Colic lymph node (tissue), 1 donor: ENCODE measurements around a stretch of chr15.

- PRO-cap, result no peak
Measured at GRCh38 chr15:68315412-68316325, 38.1 kb downstream of the FEM1B start.

DNA sequence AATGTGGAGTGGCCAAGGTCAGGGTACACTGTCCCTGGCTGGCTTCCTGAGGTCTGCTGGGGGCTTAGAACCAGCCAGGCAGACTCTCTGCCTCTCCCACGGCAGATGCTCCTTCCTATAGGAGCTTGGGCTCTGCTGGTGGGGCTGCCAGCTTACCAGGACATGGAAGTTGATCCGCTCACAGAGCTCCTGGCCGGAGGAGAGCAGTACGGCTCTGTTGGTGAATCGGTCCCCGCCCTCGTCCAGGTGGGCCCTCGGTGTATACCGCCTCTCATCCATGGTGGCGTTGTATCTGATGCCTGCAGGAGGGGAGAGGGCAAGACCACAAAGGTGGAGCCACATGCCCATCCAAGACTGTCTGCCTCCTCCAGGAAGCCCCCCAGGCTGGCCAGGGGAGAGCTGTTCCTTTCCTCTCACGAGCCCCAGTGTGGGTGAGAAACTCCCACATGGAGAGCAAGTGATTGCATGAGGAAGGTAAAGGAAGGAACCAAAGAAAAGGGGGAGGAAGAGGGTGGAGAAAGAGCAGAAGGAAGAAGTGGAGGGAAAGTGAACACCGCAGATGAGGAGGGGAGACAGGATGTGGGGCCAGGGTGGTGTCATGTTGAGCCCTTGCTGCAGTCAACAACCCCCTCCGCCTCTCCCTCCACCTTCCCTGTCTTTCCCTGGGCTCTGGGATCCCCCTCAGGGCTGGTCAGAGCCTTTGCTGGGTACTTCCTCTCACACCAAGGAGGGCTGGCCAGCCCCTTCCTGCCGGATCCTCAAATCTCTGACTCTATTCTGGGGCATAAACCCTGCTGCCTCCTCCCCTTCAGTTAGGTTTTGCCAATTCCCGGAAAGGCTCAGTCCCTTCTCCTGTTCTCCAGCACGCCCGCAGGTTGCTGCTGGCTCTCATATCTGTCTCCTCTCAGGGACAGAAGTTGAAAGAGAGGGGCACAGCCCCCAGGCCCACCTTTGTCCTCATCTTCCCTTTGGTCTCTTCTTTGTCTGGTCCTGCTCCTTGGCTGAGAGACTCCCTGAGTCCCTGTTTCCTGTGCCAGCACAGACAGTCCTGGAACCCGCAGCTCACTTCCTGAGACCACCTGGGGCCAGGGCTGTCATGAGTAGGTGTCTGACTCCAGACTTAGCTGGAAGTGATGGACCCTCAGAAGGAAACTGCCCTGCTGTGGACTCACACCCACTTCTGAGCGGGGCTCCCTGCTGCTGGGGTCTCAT is 49.4 kb downstream of the FEM1B start:
- PRO-cap, result no peak

DNA sequence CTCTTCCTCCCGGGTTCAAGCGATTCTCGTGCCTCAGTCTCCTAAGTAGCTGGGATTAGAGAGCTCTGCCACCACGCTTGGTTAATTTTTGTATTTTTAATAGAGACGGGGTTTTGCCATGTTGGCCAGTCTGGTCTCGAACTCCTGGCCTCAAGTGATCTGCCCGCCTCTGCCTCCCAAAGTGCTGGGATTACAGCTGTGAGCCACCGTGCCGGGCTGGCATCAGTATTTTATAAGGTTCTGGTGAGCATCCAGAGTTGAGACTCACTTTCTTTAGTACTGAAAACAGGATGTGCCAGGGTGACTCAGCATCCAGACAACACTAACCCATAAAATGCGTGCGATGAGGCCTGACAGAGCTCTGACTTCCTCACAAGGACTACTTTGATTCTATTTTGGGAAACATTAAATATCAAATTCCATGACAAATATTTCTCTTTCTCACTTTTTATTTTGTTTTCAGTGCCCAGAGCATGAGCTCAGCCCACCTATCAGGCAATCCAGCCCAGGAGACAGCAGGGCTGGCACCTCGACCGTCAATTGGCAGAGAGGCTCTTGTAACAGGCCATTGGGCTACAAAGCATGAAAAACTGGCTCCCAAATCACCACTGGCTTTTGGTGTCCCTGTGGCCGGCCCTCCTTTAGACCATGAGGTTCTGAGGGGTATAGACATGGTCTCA is 74.9 kb downstream of the FEM1B start:
- PRO-cap, result no peak

- PRO-cap, result no peak
Measured at GRCh38 chr15:68407470-68407910, 24.5 kb downstream of the ITGA11 start.

DNA sequence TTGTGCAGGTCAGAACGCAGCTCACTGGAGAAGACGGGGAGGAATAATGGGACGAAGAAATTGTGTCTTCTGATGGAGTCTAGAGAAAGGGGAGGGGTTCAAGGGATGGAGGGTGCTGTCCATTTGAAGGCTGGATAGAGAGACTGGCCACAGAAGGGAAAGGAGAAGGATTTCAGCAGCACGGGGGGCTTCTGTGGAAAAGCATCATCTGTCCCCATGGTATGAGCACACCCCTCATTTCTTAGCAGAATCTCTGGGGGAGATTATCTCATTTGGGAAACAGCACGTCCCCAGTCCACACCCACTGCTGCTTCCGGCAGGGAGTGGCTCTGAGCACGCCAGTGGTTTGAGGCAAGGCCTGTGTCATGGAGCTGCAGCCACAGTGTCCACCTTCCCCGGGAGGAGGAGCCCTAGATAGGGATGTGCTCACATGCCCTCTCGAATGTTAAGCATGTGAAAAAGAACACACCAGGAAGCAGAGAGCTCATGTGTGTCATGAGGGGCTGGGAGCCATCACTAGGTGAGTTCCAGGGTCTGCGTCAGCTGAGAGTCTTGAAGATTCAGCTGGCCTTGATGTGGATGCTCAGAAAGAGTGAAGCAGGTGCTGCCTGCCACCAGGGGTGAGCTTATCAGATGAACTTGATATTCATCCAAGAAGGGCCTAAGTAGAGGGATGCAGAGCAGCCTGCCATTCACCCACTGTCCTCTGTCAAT is 16.5 kb downstream of the ITGA11 start:
- PRO-cap, result no peak

DNA sequence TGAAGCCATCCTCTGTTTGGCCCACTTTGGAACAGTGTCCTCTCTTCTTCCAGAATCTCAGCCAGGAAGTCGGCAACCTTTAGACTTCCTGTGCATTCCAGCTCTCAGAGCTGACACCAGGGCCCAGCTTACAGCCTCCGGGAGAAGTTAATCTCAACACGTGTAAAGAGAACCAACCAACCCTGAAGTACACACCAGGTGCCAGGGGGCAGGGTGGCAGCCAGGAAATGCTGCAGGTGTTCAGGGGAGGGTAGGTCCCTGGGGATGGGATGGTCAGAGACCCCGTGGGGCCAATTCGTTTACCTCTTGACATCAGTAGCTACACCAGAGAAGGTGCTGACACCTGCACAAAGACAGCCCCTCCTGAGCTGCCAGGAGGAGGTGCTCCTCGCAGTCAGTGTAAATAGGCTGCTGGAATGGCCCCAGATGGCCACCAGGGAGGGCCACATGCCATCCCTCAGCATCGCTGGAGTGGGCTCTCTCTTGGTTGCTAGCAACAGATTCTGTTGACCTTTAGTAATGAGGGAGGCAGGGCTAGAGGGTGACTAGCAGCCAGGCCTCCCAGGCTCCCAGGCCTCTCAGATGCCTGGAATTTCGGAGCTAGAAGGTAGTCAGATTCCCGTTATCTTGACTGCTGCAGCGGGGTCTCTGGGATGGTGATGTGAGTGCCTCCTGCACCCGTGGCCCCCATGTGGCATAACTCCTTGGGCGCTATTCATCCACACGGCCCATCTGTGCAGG is 52.9 kb downstream of the CORO2B start:
- PRO-cap, result bidirectional peak, plus-strand start at position 339 of the sequence, minus-strand start at position 104 of the sequence

DNA sequence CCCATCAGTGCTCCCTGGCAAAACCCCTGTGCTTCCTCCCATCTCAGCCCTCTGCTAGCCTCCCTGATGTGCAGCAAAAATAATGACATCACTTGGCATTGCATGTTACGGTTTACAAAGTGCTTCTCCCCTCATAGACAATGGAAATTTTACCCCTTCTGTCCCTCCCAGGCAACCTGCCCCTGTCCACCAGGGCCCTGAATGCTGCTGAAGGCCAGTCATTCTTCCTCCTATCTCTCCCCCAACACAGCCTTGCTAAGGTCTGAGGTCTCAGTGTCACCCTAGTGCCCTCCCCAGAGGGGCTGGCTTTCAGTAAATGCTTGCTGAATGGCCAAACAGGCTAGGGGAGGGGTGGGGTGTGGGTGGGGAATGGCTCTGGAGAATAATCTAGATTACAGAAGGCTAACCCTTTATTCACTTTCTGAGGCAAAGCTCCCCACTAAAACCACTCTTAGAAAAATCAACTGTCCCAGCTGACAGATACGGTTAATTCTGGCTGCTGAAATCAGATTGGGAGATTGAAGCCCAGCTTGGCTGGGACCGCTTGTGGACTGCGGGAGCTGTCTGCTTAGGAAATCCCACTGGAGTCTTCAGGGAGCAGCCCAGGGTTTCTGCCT is 23.0 kb downstream of the ANP32A start:
- PRO-cap, result no peak

DNA sequence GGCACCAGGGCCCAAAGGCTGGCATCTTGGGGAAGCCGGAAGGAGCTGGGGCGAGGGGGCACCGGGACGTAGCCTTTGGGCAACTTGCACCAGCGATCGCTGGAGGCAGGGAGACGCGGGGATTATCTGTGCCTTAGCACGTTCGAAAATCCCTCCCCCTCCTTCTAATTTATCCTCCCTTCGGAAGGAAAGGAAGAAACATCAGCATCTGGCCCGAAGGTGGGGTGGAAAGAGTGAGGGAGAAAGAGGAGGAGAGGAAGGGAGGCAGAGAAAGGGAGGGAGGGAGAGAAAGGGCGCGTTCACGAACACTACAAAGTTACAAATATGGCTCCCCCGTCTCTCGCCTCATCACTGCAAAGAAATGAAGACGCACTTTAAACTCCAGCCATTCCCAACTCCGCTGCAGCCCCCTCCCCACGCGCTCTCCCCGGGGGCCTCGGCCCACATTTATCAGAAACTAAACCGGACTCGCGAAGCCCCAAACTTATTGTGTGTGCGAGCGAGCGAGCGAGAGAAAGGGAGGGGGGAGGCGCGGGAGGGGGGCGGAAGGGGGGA is 929 bp downstream of the ANP32A start:
- PRO-cap, result bidirectional peak, plus-strand start at position 95 of the sequence, minus-strand start at position 115 of the sequence; bidirectional peak, plus-strand start at position 388 of the sequence, minus-strand start at position 353 of the sequence

GRCh38 chr15:69081867-69082548 is 67.5 kb downstream of the NOX5 start:
- PRO-cap, result no peak

- PRO-cap, result no peak
Measured at GRCh38 chr15:69414512-69415271, 543 bp downstream of the KIF23 start.

GRCh38 chr15:69482689-69483188 is 30.1 kb downstream of the RPLP1 start:
- PRO-cap, result no peak

GRCh38 chr15:69561221-69561555 is 108.6 kb downstream of the RPLP1 start:
- PRO-cap, result no peak

GRCh38 chr15:69666384-69667569 is 214.2 kb downstream of the RPLP1 start:
- PRO-cap, result no peak

DNA sequence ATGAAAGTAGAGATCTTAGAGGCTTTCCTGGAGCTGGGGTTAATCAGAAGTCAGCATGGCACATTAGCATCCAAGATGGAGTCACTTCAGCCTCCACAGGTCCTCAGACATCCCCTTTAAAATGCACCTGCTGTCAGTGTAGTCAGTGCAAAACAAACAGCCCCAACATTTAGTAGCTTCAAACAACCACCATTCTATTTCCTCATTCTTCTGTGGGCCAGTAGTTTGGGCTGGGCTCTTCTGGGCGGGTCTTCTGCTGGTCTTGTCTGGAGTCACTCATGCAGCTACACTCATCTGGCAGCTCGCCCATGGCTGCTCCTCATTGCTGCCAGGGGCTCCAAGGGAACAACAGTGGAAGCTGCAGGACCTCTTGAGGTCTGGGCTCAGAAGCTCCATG is 99.9 kb downstream of the TLE3 start:
- PRO-cap, result no peak

DNA sequence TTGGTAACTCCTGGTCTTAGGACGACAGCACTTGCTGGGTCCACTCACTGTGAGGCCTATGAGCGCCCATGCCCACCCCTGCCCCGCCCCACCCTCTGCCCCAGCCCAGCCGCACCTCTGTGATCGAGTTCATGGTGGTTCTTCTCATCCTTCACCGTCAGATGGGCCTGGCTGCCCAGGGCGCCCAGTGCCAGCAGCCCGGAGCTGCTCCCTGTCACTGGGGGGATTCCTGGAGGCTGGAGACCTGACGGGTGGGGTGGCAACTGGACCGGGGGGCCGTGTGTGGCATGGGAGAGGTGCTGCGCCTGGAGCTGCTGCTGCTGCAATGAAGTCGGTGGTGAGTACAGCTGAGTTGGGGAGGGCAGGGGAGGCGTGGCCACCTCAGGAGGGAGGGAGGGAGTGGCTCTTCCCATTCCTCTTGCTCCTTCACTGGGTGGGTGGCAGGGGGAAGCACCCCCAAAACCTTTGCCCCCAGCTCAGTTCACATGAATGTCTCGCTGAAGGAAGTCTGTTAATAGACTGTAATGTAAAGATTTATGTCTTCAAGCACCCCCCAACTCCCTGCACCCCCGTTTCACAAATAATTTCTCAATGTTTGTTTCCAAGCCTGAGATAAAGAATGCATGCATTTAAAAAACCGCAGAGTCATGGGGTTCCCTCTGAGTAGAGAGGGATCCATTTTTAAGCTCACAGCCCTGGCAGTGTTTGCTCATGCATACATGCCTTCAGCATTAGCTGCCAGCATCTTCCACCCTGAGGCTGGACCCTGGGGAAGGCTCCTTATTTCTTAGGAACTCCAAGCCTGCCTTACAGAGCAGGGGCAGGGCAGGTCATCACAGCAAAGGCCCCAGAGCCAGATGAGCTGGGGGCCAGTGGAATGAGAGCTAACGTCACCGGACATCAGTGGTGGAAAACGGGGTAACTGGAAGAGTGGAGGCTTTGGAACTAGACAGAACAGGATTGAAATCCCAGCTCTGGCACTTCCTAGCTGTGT is 31.5 kb downstream of the TLE3 start:
- PRO-cap, result no peak

- PRO-cap, result no peak
Measured at GRCh38 chr15:70069662-70070275, 27.9 kb downstream of the TLE3 start.

DNA sequence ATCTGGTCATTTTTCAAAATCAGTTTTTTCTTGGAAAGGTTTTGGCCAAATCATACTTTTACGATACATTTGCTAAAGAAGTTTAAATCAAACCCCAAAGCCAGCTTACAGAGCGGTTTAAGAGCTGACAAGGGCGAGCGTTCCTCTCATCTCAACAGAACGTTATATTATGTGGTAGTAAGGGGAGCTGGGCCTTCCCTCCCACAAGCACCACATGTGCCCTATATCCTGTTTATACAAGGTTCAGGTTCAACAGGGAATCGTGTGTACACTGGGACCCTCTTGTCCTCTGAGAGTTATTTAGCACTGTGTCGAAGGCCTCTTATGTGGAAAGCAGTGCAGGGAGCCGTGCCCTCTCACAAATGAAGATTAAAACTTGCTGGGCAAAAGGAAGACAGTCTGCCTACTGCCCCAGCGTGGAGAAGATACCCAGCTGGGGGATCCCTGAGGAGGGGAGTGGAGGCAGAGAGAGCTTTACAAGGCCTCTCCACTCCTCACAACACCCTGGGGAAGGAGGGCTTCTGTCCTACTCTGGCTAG is 3.0 kb downstream of the TLE3 start:
- PRO-cap, result bidirectional peak, plus-strand start at position 329 of the sequence, minus-strand start at position 158 of the sequence

GRCh38 chr15:70180805-70181456 is 83.2 kb upstream of the TLE3 start:
- PRO-cap, result no peak

DNA sequence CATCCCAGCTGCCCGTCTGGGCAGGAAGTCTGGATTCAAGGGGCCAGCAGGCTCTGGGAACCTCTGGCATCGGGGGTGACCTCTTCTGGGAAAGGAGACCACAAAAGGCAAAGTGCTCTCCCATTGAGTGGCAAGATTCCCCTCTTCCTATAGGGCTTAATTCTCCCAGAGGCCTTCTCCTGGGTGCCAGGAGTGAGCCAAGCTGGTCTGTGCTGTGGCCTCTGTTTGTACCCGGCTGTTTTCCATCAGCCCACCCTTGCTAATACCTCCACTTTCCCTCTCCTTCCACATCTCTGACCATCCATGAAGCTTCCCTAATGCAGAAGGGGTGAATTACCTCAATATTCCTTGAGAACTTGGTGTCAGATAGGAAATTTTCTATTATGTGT is 242.5 kb upstream of the TLE3 start:
- PRO-cap, result no peak

- PRO-cap, result no peak
Measured at GRCh38 chr15:70354481-70355050, 256.8 kb upstream of the TLE3 start.